ENCODE measurements around the gene CAMK2G.

DNA sequence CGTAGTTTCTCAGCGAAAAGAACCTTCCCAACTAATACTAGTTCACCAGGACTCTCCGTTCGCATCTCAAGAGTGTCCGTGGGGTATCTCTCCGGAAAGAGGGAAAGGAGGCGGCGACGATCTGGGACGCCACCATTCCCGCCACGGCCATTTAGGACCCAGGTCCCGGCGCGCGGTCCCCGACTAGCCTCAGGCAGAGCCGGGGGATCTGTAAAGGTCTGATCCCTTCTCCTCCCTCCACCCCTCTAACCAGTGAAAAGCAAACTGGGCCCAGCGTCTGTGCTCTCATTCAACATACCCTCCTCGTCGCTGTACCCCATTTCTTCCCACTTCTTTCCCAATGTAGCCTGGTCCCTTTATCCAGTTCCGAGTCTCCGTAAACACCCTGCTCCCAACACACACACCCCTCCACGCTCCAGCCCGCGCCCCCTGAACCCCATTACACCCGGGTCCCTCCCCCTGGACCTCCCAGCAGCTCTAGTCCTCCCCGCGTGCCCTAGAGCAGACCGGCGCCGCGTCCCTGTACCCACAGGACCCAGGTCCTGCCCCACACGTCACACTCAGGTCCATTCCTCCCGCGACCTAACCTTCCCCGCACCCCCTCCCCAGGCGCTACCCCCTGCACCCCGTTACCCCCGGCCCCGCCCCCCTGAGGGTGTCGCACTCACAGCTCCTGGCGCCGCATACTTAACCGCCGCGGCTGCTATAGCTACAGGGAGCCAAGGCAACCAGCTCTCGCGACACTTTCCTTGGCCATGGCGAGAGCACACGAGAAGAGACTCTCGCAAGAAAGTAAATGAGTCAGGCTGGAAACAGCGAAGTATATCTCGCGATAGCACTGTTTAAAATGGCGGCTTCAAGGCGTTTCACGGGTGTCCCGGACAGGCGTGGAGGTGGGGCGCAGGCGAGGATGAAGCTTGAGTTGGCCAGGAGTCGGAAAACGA lies 15.7 kb downstream of the MYOZ1 start:
- PRO-cap: bidirectional peak, plus-strand start at position 884 of the sequence, minus-strand start at position 685 of the sequence

DNA sequence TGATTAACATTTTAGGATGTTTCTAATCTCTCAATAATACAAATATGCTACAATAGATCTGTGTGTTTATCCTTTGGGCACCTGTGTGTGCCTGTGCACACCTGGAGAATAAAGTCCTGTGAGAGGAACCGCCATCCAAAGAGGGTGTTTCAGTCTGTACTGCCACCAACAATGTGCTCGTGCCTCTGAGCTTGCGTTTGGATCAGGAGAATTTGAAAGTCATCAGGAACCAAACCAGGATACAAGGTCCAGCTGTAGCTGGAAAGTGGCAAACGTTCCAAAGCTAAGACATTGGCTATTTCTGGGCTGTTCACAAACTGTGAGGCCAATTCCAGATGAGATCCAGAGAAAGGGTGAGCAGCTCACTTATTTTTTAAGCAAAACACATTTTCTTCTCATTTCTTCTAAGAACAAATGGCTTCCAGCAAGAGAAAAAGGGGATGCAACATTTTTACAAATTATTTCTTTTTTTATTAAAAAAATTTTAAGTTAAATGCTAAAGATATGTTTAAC lies 4.0 kb upstream of the SYNPO2L start:
- PRO-cap: no peak

DNA sequence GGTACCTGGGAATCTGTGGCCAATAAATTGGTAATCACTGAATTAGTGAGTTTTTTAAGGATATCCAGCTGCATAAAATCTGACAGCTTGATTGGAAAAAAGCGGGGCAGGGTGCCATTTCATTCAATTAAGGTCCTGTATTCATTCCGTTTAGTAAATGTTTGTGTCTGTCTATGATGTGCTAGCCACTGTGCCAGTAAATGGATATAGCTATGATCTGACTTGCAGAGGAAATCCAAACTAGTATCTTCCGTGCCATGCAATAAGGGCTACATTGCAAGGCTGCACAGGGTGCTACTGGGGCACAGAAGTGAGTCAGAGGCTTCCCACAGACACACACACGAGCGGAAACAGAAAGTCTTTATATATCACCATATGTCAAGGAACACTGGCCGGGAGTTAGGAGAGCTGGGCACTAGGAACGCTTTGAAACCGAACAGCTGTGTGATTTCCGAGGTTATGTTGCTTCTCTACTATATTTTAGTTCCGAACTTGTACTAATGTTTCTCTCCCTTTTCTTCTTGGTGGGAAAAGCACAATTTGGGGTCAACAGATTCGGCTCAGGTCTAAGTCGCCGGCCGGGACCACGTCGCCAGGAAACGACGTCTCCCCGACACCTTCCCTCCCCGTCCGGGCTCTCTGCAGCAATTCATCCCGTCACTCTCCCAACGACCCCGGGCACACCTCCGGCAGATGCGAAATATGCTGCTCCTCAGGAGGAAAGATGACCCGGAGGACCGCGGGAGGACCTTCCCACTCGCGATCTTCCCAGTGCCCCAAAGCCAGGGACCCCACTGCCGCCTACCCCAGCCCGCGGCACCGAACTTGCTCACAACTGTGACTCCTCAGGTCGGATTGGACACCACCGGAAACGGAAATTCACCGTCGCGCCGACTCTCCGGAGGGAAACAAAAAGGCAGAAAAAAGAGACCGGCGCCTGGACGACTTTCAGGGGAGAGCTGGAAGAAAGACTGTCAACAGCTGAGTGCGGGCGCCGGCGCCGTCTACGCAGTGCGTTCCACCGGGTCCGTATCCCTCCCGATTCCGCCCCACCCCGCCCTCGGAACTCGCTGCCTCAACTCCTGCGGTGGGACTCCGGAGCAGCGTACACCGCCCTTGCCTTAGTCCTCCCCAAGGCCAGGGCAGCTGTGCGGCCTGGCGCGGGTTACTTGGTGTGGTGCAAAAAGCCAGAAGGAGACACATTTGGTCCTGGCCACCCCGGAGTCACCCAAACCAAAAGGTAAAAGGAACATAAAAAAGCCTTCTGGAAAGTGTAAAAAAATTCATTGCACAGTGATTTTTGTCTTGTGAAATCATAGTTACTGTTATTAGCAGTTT lies 14.1 kb upstream of the SEC24C start:
- PRO-cap: unidirectional peak, plus-strand start at position 951 of the sequence

- PRO-cap: no peak
Observed at GRCh38 chr10:73731656-73732435, 12.3 kb upstream of the SEC24C start.

DNA sequence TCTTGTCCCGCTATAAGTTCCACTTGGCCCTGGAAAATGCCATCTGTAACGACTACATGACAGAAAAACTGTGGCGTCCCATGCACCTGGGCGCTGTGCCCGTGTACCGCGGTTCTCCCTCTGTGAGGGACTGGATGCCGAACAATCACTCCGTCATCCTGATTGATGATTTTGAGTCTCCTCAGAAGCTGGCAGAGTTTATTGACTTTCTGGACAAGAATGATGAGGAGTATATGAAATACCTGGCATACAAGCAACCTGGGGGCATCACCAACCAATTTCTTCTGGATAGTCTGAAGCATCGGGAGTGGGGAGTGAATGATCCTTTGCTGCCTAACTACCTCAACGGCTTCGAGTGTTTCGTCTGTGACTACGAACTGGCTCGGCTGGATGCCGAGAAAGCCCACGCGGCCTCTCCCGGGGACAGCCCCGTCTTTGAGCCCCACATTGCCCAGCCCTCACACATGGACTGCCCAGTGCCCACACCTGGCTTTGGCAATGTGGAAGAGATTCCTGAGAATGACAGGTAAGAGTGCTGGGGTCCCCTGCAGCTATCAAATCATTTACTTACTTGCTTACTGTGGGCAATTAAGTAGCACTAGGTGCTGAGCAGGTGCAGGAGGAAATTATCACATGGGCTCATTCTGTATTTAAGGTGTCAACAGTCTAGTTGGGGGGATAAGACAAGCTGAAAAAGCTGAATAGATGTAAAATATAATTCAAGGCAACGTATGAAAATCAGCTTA lies 1.4 kb downstream of the FUT11 start:
- PRO-cap: no peak

GRCh38 chr10:73791899-73793111 lies 6.9 kb downstream of the ZSWIM8 start:
- PRO-cap: no peak

DNA sequence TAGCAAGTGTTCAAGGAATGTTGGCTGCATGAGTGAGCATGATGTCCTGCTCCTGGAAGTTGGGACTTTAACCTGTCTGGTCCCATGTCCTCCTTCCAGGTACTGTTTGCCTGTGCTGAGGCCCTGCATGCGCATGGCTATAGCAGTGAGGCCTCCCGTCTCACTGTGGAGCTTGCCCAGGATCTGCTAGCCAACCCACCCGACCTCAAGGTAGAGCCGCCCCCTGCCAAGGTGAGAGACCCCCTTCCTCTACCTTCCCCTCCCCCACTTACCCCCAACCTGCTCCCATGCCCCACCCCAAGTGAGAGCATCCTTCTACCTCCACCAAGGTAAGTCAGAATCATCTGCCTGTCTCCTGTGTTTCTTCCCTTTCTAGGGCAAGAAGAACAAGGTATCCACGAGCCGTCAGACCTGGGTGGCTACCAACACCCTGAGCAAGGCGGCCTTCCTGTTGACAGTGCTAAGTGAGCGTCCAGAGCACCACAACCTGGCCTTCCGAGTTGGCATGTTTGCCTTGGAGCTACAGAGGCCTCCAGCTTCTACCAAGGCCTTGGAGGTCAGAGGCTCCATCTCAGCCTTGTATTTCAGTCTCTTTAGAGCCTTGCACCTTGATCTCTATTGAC lies 8.2 kb downstream of the ZSWIM8 start:
- PRO-cap: no peak

GRCh38 chr10:73801749-73802850 lies 9.3 kb downstream of the NDST2 start:
- PRO-cap: no peak

DNA sequence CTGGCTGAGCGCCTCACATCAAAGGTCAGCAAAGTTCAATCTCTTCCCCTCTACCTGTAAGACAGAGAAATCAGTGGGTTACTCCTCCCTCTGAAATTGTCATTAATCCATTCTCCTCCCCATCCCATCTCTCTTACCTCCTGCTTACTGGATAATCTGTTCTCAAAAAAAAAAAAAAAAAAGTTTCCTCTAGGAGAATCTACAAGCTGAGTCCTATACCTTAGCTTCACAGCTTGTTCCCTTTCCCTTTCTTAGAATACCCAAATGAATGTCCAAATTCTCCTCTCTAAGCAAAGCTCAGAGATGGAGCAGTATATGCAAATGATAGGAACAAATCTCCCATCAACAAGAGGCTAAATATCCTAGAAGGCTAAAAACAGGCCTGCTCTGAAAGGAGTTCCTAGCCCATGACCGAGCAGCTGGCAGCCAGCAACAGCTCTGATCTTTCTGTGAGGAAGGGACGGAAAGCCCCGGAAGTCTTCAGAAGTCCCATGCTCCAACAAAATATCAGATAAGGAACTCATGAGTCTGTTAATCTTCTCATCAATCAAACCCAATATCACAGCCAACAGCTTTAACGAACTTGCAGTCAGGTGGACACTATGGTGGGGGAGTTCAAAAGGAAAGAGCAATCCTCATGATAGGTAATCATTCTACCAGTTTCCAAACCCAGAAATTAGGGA lies 2.6 kb downstream of the NDST2 start:
- PRO-cap: no peak

DNA sequence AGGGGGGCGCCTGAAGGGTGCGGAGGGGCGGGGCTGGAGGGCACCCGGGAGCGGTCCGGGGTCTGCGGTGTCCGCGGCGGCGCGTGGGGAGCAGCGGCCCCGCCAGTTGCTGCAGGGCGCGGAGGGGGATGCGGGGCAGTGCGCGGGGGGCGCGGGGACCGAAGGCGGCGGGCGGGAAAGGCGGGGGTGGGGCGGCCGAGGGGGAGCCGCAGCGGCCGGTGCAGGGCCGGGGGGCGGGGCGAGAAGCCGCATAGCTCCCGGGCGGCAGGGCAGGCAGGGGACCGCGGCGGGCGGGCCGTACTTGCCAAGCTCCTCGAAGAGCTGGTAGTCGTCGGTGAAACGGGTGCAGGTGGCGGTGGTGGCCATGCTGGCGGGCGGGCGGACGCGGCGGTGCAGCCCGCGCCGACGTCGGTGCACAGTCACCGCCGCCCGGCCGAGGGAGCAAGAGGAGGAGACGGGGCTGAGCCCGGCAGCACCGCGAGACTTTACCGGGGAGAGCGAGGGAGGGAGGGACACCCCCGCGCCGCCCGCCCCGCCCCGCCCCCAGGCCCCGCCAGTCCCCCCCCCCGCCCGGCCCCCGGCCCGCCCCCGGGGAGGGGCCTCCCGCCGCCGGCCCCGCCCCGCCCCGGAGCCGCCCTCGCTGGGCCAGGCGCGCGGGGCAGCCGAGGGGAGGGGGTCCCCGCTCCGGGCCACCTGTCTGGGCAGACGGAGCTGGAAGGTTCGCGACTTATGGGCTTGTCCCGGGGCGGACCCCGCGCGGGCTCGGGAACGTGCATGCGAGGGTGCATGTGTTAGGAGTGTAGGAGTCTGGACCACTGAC lies at the start of gene CAMK2G:
CAMK2G (minus strand) TSS at position 460 of the 820 bp plus-strand sequence.
- PRO-cap: bidirectional peak, plus-strand start at position 765 of the sequence, minus-strand start at position 487 of the sequence

- PRO-cap: no peak
Observed at GRCh38 chr10:74153154-74153555, 2.1 kb downstream of the ADK start.

DNA sequence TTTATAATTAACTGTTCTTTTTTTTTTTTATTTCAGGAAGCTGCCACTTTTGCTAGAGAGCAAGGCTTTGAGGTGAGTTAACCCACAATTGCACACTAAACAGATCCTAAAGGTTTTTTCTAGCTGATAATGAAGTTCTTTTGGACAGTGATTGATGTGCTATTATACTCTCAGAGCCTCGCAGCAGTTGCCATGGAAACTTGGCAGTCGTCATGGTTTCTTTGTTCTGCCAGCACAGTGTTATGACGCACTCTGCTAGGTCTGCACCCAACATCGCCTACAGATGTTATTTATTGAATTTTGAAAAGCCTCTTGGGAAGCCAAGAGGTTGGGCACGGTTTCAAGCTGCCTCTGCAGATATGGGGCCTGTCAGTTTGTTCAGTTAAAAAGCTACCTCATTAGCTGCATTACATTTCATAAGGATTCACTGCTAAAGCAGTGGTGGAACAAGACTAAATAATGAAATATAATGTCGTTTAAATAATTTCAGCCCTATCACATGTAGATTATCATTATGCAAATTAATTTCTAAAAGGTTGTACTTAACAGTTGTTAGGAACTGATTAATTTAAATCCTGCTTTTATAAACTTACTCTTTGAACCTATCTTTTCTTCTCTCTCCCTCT lies 237.0 kb upstream of the KAT6B start:
- PRO-cap: no peak

DNA sequence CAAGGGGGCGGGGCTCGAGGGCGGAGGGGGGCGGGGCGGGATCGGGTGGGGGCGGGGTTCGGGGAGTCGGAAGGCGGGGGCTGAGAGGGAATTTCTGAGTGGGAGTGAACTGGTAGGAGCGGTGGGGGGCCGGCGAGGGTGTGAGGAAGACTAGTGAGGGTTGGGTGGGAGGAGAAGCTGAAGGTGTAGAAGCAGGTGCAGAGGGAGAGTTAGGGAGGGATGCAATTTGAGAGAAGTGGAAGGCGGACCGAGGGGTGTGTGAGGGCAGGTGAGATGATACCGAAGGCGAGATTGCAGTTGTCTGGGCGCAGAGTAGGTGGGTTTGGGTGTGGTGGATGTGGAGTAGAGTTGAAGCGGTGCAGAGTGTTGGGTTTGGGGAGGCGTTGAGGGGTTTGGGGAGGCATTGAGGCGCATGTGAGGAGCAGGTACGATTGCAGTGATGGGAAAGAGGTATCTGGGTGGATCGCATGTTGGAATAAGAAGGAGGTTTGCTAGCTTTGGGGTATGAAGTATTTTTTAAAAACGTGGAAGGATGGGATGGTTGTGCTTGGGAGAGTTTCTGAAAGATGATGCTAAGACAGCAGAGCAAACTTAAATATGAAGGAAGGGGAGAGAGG lies 711 bp downstream of the KAT6B start:
- PRO-cap: no peak

- PRO-cap: no peak
Observed at GRCh38 chr10:74854015-74854613, 27.7 kb downstream of the KAT6B start.

DNA sequence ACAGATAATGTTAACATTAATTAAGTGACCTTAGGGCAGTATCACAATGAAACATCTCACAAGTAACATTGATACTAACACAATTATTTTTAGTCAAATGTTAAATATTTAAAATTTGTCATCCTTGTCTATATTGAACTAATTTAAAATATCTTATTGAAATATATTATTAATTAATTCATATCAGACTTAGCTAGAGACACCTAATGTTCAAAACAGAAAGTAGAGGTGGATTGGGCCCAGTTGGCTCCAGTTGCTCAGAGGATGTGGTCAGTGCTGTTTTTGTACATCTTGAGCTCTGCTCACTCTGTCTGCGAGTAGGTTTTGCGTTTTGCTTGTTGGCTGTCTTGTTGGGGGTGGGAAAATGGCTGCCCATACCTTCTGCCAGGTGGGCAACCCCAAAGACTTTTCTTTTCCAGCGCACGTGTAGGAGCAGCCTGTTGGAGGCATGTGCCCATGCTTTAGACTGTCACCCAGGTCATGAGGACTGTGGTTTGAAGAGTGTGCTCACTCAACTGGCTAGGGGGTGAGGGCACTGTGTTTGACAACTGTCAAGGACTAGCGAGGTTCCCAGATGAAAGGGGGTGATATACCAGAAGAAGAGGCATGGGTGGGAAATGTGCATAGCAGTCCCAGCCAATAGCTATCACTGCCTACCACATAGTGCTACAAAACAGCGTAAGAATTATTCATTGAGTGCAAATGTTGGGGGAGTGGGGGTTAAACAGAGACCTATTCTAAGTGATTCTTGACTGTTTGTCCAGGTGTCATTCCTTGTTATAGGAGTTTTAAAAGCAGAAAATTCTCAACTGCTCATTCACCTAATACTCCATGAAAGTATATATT lies 73.9 kb downstream of the KAT6B start:
- PRO-cap: no peak

GRCh38 chr10:74922749-74923722 lies 96.6 kb downstream of the KAT6B start:
- PRO-cap: no peak

- PRO-cap: no peak
Observed at GRCh38 chr10:75043391-75044262, 29.8 kb downstream of the DUSP29 start.

GRCh38 chr10:75101759-75102306 lies 2.5 kb upstream of the DUSP13 start:
- PRO-cap: no peak

DNA sequence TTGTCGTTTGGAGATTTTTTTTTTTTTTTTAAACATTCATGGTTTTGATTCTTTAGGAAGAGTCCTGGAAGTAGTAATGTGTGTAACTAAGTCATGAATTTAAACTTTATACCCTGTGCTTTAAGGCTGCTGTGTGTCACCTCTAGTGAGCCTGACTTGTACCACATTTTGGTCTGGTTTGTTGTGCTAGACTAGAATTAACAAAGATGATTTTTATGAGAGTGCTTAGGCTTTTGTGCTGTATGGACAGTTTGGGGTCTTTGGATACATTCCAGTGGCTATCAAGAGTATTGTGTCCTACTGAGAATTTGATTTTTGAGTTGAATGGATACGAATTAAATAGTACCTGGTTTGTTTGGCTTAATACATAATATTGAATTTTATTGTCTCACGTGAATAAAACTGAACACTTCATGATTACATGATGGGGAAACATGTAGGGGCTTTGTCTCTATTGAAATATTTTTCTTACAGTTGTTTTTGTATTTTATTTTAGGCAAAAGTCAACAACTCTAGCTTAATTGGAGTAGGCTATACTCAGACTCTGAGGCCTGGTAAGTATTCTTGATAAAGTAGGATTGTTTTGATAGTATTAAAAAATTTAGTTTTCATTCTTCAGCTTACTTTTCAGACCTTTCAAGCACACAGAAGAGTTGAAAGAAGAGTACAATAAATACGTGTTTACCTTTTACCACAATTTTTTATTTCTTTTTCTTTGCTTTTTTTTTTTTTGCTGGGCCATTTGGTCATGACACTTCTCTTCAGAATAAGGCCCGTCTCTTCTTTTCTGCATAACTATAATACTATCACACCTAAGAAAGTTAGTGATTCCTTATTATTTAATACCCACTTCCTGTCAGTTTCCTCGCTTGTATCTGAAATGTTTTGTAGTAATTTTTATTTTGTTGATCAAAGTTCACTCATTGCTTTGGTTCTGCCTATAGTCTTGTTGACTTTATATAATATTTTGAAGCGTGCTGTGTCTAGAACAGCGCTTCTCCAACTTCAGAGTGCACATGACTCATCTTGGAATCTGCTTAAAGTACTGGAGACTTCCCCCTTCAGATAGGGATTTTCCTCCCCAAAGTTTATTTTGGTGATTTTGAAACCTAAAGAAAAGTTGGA lies 6.2 kb downstream of the COMTD1 start:
- PRO-cap: no peak

DNA sequence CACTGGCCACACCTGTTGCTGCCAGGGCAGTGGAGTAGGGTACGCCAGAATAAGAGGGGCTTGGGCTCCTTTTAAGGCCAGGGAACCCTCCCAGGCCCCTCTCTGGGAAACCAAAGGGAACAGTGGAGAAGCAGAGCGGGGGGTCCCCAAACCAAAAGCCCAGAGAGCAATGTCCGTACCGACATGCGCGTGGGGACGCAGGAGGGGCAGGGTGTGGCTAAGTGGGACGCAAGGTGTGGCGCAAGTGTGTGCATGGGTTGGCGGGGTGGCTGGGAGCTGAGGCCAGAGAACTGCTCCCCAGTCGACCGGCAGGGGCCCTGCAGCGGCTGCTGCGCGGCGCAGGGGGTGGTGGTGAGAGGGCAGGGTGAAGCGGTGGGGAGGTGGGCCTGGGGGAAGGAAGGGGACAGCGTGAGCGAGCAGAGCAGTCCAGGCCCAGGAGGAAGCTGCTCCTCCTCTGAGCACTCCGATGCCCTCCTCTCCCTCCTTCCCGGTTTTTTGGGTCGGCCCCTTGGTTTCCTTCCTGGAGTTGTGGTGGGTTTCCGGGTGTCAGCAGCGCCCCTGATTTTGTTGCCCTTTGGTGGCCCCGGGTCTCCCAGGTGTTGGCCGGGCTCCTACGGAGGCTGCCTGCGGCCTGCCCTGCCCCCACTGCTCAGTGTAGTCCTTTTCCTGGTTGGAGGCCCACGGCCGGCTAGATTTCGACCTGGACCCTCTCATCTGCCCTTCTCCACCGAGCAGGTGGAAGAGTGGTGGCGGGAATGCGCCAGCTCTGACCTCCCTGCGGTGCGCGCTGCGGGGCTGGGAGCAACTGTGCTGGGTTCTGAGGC lies 40.4 kb upstream of the COMTD1 start:
- PRO-cap: no peak

Data from ascending aorta (tissue), 1 donor.